BJ (cell line): ENCODE measurements around a stretch of chr13.

DNA sequence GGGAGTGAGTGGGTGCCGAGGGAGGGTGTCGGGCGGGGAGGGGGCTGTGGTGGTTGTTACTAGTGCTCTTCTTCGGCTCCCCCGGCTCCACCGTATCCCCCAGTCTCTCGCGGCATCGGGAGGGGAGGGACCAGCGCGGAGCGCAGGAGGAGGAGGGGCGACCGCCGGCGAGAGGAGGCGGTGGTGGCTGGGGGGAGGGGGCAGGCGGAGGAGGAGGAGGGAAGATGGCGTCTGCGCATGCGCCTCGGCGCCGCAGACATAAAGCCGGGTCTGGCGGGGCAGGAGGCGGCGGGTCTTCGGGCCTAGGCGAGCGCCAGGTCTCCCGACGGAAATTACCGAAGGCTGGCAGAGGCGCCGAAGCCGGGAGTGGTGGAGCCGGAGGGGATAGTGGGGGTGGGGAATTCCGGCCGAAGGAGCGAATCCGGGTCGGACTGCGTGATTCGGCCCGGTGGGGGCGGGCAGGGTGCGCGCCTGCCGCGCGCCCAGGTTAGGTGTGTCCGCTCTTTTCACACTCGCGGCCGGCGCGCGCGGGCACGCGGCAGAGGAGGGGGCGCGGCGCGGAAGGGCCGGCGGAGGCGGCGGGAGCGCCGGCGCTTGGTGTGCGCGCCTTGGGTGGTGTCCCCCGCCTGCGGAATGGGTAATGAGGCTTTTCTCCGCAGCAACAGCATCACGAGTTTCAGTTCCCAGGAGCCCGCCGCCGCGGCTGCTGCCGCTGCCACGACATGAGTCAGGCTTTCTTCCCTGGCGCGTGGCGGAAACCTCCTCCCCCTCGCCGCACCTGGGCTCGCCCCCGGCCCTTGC is 1.3 kb upstream of the TSC22D1 start:
- CAGE, long polyA plus RNA = no peak
- RRBS = 1% methylated on average over 45 of the region's 92 CpGs

GRCh38 chr13:44849034-44849862 is 140.0 kb downstream of the NUFIP1 start:
- CAGE, long polyA plus RNA = no peak
- RRBS = no CpG with 5 or more reads among the region's 11 CpGs

DNA sequence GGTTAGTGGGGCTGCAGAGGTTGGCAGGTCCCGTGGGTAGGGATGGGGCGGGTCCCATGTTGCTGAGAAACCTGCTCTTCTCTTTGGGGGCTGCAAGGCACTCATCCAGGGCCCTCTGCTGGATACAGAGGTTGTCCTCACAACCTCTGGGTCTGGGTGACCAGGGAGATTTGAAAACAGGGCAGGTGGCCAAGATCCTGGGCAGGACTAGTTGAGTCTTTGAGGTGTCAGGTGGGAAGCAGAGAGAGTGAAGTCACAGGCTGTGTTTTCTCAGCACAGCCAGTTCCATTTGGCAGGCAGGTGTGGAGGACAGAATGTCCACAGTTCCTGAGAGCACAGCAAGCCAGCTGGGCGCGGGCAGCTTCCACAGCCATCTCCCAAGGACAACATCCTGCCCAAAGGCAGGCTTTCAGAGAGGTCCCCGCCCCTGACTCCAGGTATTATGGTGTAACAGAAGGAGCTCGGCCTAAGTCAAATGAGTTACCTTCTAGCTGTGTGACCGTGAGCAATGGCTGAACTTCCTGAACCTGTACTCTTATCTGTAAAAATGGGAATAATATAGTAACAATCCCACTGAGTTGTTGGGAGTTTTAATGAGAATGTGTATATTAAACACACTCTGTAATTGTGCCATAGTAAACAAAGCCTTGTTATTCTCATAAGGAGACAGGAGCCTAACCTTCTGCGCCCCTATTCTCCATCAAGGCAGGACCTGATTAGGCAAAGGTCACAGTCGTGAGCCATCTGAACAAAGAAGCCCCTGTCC is 118.7 kb downstream of the NUFIP1 start:
- CAGE, long polyA plus RNA = no peak
- RRBS = no CpG with 5 or more reads among the region's 9 CpGs

DNA sequence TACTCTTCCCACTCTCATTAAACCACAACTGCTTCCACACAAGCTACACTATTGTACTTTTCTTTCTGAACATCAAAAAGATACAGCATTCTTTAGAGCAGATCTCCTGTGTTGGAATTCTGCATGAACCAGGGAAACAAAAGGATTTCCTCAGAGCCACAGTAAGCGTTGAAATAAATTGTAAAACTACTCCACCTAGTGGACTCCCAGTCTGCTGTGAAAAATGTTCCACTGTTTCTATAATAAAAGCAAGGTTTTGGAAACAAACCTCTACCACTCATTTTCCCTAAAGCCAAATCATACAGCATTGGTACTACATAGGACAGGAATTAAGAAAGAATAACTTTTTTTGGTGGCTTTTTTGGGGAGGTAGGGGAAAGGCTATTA is 19.4 kb downstream of the NUFIP1 start:
- CAGE, long polyA plus RNA = no peak
- RRBS = no CpG with 5 or more reads among the region's 1 CpG

DNA sequence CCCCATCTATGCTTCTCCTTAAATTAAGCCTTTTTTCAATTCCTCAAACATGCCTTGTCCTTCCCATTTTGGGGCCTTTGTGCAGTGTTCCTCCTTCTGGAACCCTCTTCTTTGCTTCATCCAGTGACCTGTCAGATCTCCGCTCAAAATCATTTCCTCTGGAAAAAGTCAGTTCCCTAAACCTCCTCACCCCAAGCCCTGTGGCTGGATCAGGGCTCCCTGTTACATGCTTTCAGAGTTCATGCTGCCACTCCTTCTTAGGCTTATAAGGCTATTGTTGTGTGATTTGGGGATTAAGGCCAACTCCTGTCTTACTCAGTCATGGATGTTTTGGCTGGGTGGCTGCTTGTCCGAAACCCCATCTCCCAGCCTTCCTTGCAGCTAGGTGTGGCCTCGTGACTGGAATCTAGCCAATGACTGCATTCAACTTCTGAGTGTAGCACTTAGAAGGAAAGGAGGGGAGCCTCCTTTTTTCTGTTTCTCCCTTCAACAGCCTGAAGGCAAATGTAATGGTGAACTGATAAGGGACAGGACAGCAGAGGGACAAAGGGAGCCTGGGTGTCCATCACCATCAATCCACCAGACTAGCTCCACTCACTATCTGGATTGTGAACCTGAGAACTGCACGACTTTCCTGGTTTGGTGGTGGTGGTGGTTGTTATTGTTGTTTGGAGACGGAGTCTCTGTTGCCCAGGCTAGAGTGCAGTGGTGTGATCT is 64.0 kb upstream of the GTF2F2 start:
- CAGE, long polyA plus RNA = no peak
- RRBS = no CpG with 5 or more reads among the region's 5 CpGs

DNA sequence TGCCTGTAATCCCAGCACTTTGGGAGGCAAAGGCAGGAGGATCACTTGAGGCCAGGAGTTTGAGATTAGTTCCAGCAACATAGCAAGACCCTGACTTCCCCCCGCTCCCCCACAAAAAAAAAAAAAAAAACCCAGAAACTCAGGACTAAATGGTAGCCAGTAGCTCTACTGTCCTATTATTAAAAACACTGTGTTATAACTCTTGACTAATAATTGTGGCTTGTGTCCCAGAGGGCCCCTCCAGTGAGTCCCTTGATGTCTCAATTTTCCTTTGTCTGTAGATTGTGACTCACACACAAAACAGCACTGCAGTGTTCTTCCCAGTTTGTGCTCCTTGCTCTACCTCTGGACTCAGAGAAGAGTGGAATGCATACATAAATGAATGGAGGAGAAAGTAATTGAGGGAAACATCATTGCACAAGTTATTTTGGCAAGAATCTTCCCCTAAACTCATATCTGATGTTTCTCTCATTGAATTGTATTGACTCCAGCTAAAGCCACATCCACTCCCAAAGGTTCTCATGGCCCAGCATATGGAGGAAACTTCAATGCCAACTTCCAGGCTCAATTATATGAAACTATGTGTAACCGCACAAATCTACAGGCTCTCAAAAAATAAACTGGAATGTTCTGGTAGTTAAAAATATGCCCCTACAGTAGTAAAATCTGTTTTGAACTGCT is 8.7 kb downstream of the TPT1 start:
- CAGE, long polyA plus RNA = no peak
- RRBS = no CpG with 5 or more reads among the region's 2 CpGs

DNA sequence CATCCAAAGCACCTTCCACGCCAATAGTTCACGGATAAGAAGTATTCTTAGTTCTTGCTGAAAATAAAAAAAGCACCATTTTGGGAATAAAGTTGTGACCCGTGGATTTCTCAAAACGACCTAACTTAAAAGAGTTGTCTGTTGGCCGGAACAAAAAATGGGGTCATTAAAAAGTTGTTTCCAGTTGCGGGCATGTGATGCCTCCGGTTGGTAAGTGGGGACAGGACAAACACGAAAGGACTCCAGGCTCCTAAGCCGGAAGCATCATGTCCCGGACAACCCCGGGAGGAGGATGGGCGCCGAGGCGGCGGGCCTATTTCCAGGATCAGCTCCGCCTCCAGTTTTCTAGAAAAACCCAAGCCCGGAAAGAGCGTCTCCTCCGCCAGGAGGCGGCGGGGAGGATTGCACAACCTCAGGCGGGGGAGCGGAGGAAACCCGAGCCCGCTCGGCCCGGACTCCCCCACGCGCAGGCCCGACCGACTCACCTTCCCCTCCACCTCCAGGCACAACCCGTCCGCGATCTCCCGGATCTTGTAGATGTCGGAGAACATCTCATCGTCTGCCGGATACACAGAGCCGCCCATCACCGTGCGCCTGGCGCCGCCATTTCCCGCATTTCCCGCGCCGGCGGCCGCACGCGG is 636 bp downstream of the TPT1 start:
- CAGE, long polyA plus RNA = no peak
- RRBS = 1% methylated on average over 42 of the region's 51 CpGs

DNA sequence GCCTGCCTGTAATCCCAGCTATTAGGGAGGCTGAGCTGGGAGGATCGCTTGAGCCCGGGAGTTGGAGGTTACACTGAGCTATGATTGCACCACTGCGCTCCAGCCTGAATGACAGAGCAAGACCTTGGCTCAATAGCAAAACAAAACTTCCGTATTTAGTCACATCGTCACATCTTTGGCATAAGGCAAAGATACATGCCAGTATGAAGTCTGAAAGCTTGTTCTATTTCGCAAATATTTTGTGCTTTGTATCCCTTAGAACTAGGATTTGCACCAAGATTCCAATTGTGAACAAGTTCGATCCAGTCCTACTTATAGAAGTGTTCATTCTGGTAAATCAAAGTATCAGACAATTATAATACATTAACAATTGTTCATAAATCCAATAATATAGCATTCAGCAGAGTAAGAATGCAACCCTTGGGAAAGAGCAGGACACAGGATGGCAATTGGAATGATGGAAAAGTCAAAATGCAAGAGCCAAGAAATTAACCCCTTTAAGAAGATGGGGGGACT is 1.3 kb upstream of the TPT1 start:
- CAGE, long polyA plus RNA = no peak
- RRBS = no CpG with 5 or more reads among the region's 7 CpGs

DNA sequence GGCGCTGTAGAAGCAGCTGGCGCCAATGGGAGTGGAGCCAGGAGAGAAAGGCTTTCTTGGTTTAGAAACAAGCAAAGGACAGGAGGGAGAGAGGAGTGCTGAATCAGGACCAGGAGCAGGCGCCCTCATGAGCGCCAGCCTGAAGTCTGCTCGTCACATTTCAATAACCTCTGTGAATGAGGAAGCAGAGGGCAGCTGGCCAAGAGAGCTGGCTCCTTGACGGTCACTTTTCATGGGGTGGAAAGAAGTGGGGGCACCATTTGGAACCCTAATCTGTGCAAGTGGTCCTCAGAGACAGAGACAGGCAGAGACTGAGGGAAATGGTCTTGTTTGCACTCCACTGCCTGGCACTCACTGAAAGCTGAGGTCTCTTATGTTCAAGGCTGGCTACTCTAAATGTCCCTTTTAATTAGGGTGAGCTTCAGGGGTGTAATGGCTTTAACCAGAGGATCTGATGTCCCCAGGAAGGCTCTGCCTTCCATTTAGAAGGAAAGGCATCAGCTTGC is 3.5 kb downstream of the SIAH3 start:
- CAGE, long polyA plus RNA = no peak
- RRBS = no CpG with 5 or more reads among the region's 6 CpGs

DNA sequence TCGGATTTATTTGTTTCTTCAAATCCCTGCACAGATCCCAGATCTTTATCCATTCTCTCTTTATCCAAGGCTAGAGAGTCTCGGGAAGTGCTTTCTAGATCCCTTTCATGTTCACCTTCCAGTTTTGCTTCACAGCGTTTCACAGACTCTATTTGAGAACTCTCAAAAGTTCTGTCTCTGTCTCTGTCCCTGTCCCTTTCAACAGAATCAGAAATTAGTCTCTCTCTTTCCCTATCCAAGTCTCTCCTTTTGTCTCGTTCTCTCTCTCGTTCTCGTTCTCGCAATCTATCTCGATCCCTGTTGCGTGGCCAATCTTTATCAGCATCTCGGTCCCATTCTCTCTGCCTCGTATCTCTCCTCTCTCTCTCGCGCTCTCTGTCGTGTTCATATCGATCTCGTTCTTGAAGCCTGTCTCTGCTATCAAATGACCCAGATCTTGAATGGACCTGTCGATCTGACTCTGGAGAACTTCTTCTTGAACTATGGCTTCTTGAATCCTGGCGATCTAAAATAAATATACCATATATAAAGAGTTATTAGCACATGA is 84.9 kb downstream of the ZC3H13 start:
- CAGE, long polyA plus RNA = no peak
- RRBS = no CpG with 5 or more reads among the region's 18 CpGs

DNA sequence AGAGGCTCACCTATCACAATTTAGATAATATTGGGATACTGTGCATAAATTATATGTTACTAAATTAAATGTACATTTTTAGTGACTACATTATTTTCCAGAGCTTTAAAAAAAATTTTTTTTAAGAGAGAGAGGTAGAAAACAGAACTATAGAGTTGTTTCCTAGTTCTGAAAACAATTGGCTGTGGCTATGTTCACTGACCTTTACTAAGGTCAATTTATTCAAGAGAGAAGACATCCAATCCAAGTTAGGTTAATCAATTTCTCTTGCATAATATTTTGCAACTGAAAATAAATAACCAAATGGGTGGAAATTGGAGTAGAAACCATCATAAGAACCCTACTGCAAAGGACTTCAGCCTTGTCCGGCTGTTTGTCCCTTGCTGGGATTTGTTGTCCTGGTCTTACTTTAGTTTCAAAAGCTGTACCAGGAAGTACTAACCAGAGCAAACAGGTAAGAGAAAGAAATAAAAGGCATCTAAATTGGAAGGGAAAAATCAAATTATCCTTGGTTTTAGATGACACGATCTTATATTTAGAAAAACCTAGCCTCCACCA is 23.2 kb upstream of the ZC3H13 start:
- CAGE, long polyA plus RNA = no peak
- RRBS = no CpG with 5 or more reads among the region's 2 CpGs

DNA sequence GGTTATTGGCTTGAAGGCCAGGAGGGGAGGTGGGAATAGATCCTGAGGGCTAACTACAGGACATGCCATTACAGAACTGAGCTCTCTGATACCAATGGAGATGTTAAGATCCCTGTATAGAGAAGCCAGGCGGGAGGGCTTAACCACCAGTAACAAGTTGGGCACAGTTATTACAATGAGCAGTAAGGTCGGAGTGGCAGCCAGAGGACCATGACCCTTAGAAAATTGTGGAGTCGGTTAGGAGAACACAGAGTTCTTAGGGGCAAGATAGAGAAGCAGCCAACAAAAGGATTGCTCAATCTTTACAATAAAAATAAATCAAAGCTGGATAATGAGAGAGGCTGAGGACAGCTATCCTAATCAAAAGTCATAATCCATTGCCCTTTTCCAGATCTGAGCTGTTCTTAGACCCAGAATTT is 10.4 kb downstream of the CPB2 start:
- CAGE, long polyA plus RNA = no peak
- RRBS = no CpG with 5 or more reads among the region's 3 CpGs

- CAGE, long polyA plus RNA = no peak
- RRBS = no CpG with 5 or more reads among the region's 3 CpGs
Measured at GRCh38 chr13:46148149-46148685, 33.8 kb downstream of the LCP1 start.

GRCh38 chr13:46172492-46173042 is 9.4 kb downstream of the LCP1 start:
- CAGE, long polyA plus RNA = no peak
- RRBS = no CpG with 5 or more reads among the region's 6 CpGs

DNA sequence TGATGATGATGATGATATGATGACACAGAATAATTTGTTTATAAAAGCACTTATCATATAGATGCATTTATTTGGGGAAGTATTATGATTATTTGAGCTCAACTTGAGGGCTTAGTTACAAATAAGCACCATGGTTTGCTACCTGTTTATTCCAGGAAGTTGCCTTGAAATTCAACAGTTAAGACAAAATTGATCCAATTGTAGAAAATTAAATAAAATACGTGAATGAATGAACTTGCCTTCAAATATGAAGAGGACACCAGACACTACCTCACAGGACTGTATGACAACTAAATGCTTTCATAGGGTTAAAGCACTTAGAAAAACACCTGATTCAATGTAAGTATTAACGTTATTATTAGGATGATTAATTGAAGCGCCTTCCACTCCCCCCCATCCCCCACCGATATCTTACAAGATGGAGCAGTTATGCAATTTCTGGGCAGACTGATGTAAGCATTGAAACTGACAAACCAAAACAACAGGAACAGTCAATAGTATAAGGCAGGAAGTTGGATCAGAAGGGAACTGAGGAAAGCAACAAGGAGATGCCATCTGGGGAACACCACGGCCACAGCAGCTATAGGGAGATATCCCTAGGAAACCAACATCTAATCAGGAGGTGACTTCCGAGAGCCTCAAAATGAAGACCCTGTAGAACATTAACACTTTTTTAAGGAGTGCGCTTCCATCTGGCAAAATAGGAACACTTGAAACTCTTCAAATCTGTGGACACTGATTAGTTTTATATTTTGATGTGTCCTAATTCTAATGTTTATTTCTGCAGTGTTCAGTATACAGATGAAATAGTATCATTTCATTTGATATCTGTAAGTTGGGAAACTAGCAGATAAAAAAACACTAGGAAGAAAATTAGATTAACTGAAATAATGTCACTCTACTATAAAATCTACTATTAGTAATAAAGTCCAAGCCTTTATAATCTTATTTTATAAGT is 3.8 kb downstream of the LCP1 start:
- CAGE, long polyA plus RNA = no peak
- RRBS = no CpG with 5 or more reads among the region's 7 CpGs

DNA sequence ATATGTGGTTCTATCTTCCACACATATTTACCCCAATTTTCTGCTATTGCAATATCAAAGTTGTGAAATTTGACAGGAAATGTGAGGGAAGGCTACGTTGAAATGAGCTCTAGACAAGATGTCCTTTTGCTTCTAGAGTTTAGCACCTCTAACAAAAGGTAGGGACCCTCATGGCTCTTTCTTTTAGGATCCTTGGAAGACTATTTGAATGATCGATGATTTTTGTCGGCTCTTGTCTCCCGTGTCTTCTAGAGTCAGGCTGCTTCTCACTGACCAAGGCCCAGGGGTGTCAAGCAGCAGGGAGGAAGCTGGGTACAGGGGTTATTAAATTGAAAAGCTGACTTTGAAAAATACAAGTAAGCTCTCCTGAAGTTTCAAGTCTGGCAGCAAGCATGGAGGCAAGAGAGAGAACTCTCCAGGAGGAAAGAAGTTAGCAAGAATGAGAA is 73.5 kb downstream of the RUBCNL start:
- CAGE, long polyA plus RNA = no peak
- RRBS = no CpG with 5 or more reads among the region's 4 CpGs

DNA sequence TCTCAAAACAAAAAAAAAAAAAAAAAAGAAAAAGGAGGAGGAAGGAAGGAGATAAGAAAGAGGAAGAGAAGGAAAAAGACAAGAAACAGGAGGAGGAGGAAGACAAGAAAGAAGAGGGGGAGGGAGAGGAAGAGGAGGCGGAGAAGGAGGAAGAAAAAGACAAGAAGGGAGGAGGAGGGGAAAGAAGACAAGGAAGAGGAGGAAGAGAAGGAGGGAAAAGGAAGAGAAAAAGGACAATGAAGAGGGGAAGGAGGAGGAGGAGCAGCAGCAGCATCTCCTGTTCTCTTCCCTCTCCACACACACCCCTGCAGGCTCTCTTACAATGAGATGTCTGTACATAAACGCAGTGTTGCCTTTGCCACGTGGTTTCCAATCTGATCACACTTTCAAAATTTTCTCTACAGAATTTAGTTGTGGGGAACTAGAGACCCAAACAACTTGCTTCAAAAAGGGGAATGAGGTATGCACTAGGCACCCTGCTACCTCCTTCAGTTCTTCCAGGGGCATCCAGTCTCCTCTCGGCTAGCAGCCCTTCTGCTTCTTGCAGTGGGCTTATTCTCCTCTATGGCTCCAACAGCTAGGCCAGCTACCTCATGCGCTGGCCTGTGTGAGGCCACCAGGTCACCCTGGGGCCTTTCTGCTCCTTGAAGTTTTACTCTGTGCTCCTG is 66.5 kb downstream of the RUBCNL start:
- CAGE, long polyA plus RNA = no peak
- RRBS = no CpG with 5 or more reads among the region's 5 CpGs

- CAGE, long polyA plus RNA = no peak
- RRBS = no CpG with 5 or more reads among the region's 3 CpGs
Measured at GRCh38 chr13:46558953-46559860, 6.2 kb downstream of the LRCH1 start.

GRCh38 chr13:46578836-46579500 is 26.0 kb downstream of the LRCH1 start:
- CAGE, long polyA plus RNA = no peak
- RRBS = no CpG with 5 or more reads among the region's 7 CpGs

DNA sequence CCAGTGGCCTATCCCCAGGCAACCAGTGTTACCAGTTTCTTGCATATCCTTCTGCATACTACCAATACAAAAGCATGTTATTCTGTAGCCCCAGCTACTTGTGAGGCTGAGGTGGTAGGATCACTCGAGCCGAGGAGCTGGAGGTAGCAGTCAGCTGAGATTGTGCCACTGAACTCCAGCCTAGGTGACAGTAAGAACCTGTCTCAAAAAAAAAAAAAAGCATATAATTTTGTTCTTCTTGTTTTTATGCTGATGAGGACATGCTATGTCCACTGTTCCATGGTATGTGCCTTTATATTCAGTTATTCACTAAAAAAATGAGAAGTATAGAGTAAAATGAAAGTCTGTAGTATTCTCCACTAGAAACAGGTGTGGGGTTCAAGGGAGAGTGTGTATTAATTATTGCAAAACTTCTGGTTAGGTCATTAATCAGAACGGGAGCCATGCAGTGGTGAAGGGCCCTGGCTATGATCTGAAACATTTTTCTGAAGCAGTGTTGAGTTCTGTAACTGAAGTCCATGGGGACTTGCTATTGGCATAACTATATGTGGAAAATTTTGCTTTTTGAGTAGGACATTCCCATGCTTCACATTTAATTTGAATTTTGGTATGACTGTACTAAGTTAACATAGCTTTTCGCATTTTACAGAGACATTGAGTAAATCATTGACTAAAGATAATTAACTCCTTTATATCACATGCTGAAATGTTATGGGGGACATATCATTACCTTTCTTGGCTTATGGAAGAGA is 67.4 kb downstream of the LRCH1 start:
- CAGE, long polyA plus RNA = no peak
- RRBS = no CpG with 5 or more reads among the region's 4 CpGs